Zone of skin (tissue), 1 donor: ENCODE measurements around the genes OR7D2, ZNF562, P2RY11 and FDX2.

DNA sequence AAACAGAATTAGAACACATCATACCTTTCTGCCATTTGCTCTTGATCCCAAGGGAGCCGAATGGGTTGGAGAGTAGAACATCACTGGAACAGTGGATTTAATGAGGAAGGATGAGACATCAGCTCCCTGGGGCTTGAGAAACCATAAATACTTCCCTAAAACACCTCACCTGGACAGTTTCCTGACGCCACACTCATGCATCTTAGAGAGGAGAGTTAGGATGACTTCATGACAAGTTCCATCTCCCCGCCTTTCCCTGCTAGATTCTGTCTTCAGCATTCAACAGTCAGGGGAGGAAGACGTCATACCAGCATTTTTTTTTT is at the start of gene OR7D2:
OR7D2 (plus strand) TSS at position 188 of the 323 bp plus-strand sequence.
- RRBS: no CpG with 5 or more reads among the region's 4 CpGs

GRCh38 chr19:9674764-9675283 is at the start of gene ZNF562:
ZNF562 (minus strand) TSS chr19:9675100.
- RRBS: 2% methylated on average over 15 of the region's 31 CpGs

- RRBS: no CpG with 5 or more reads among the region's 3 CpGs
These were observed 18.2 kb downstream of the ZNF846 start for GRCh38 chr19:9750317-9750729.

DNA sequence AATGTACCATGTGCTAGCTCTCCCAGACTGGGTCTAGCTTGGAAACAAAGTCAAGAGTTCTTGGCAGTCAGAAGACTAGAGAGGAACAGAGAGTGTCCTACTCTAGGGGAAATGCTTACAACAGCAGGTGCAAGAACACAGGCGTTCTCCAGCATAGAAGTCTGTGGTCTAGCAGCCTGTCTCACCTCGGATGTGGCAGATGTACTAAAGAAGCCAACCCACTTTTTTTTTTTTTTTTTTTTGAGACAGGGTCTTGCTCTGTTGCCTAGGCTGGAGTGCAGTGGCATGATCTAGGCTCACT is 31.1 kb downstream of the PIN1 start:
- RRBS: no CpG with 5 or more reads among the region's 2 CpGs

GRCh38 chr19:10090719-10091516 is 4.8 kb downstream of the SHFL start:
- RRBS: 89% methylated on average over 6 of the region's 18 CpGs

GRCh38 chr19:10105507-10105819 is 699 bp upstream of the PPAN start:
- RRBS: no CpG with 5 or more reads among the region's 4 CpGs

GRCh38 chr19:10109542-10110034 is 1.9 kb upstream of the P2RY11 start:
- RRBS: no CpG with 5 or more reads among the region's 21 CpGs

DNA sequence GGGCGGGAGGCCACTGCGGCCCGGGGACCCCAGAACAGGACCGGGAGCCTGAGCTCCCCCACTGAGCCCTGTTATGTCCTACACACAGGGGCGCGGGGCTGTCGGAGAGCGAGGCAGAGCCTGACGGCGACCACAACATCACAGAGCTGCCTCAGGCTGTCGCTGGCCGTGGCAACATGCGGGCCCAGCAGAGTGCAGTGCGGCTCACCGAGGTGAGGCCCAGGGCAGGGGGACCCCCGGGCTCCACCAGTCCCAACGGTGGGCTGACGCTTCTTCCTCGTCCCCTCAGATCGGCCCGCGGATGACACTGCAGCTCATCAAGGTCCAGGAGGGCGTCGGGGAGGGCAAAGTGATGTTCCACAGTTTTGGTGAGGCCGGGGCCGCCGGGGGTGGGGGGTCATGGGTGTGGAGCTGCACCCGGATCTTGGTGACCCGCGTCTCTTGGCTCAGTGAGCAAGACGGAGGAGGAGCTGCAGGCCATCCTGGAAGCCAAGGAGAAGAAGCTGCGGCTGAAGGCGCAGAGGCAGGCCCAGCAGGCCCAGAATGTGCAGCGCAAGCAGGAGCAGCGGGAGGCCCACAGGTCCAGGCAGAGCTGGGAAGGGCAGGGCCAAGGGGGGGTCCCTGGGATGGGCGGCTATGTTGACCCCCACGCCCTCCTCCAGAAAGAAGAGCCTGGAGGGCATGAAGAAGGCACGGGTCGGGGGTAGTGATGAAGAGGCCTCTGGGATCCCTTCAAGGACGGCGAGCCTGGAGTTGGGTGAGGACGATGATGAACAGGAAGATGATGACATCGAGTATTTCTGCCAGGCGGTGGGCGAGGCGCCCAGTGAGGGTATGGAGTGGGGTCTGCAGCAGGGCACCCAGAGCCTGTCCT is 1.2 kb upstream of the P2RY11 start:
- RRBS: no CpG with 5 or more reads among the region's 46 CpGs

DNA sequence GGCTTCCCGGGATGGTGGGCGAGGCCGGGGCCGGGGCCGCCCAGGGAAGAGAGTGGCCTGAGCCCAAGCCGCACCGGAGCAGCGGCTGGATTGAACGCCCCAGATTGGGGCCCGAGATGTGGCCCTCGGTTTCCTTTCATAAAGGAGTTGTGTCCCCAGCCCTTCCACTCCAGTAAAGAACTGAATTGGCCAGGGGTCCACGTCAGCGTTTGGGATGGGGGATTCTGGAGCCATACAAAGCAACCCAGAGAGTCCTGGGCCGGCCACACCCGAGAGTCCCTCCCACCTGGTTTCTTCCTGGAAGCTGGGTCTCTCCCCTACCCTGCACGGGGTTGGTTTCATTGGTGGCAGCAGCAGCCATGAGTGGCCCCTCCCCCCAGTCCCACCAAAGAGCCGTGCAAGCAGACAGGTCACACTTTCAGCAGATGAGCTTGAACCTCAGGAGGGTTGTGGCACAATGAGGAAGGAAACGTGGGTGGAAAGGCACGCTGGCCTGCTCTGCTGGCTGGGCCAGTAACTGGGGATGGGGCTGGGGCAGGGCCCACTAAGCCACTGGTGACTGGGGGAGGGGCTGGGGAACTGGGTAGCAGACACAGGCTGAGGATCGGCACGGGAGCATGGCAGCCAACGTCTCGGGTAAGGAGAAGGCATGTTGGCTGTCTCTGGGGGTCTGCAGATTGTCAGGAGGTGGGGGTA is at the start of gene P2RY11:
P2RY11 (plus strand) TSS at position 589 of the 696 bp plus-strand sequence.
- RRBS: 82% methylated on average over 4 of the region's 23 CpGs

DNA sequence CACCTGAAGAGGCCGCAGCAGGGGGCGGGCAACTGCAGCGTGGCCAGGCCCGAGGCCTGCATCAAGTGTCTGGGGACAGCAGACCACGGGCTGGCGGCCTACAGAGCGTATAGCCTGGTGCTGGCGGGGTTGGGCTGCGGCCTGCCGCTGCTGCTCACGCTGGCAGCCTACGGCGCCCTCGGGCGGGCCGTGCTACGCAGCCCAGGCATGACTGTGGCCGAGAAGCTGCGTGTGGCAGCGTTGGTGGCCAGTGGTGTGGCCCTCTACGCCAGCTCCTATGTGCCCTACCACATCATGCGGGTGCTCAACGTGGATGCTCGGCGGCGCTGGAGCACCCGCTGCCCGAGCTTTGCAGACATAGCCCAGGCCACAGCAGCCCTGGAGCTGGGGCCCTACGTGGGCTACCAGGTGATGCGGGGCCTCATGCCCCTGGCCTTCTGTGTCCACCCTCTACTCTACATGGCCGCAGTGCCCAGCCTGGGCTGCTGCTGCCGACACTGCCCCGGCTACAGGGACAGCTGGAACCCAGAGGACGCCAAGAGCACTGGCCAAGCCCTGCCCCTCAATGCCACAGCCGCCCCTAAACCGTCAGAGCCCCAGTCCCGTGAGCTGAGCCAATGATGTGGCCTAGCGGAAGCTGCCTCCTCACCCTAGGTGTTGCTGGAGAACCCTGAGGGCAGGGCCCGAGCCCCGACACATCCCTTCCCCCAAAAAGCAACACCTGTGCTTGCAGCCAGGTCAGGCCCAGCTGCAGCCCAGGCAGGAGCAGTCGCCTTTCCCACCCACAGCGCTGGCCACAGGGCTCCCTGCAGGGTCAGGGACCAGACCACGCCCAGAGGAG is 2.8 kb downstream of the P2RY11 start:
- RRBS: no CpG with 5 or more reads among the region's 43 CpGs

GRCh38 chr19:10142773-10143327 is 23.2 kb upstream of the EIF3G start:
- RRBS: no CpG with 5 or more reads among the region's 12 CpGs

DNA sequence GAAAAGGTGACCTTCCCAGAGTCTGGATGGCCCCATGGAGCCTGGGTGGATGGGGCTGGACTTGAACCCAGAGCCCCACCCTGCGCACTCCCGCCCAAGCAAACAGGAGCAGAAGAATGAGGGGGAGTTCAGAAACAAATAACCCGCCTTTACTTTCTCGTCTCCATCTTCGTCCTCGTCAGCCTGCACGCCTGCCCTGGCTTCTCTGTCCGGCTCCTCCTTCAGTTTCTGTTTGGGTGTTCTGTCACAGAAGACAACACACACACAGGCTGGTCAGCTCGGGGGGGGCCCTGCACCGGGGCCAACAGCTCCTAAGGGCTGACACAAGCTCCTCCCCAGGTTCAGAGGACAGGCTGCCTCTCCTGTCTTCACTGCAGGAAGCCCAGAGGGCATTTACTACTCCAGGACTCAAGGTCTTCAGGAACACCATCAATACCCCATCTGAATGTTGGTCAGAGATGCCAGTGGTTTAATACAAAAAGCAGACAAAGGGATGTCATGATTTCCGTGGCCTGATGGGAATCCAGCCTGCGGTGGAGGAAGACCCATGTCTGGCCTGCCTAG is 28.2 kb downstream of the DNMT1 start:
- RRBS: 86% methylated on average over 3 of the region's 12 CpGs

DNA sequence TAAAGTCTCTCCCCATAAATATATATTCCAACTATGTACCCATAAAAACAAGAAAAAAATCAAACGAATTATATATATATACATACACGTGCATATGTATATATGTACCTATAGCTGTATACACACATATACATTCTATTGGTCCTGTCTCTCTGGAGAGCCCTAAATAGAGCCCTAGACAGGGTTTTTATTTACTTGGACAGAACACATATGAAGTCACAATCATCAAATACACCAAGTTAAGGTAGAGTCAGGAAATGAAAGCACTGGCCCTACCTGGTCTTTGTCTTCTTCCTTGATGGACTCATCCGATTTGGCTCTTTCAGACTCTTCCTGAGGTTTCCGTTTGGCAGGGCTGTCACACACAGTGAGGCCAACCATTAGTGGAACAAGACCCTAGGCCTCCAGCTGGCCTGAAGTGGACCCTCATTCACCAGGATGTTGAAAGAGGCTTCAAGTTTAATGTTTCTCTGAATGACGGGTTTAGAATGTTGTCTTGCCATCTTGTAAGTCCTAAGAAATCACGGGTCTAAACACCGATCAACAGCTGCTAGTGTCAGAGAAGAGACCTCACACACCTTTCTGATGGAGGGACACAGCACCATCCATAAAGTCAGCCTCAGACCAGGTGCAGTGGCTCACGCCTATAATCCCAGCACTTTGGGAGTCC is 19.4 kb downstream of the DNMT1 start:
- RRBS: no CpG with 5 or more reads among the region's 8 CpGs

- RRBS: 79% methylated on average over 2 of the region's 34 CpGs
These were observed 2.7 kb upstream of the ICAM4 start for GRCh38 chr19:10283757-10284682.

GRCh38 chr19:10287487-10287765 is 671 bp downstream of the ICAM4 start:
- RRBS: 26% methylated on average over 9 of the region's 19 CpGs

DNA sequence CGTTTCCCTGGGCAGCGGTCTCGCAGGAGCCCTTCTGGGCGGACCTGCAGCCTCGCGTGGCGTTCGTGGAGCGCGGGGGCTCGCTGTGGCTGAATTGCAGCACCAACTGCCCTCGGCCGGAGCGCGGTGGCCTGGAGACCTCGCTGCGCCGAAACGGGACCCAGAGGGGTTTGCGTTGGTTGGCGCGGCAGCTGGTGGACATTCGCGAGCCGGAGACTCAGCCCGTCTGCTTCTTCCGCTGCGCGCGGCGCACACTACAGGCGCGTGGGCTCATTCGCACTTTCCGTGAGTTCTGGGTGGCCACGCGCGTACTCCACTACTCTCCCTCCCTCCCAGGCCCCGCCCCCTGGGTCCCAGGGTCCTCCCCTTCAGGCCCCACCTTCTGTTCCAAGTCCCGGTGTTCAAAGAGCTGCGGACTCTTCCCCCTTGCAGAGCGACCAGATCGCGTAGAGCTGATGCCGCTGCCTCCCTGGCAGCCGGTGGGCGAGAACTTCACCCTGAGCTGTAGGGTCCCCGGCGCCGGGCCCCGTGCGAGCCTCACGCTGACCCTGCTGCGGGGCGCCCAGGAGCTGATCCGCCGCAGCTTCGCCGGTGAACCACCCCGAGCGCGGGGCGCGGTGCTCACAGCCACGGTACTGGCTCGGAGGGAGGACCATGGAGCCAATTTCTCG is 1.4 kb downstream of the ICAM5 start:
- RRBS: 2% methylated on average over 29 of the region's 67 CpGs

- RRBS: 1% methylated on average over 19 of the region's 57 CpGs
These were observed at the start of gene FDX2 for GRCh38 chr19:10315346-10316357. FDX2 (minus strand) TSS chr19:10316015.

DNA sequence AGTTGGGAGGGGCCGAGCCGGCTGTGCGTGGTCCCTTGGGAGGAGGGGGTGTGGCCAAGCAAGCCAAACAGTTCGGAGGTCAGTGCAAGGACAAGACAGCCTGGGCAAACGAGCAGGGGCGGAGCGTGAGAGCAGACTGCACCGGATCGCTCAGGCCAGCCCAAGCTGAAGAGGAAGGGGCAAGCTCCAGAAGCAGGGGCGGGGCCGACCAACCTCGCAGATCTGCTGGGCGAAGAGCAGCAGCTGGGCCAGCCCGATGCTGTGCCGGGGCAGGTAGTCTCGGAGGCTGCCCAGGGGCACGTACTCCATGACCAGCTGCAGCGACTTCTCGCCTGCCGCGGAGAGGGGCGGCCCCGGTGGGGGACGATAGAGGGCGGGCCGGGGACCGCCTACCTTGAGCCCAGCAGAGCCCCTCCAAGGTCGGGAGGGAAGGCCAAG is 13.9 kb upstream of the ICAM3 start:
- RRBS: 76% methylated on average over 18 of the region's 28 CpGs

DNA sequence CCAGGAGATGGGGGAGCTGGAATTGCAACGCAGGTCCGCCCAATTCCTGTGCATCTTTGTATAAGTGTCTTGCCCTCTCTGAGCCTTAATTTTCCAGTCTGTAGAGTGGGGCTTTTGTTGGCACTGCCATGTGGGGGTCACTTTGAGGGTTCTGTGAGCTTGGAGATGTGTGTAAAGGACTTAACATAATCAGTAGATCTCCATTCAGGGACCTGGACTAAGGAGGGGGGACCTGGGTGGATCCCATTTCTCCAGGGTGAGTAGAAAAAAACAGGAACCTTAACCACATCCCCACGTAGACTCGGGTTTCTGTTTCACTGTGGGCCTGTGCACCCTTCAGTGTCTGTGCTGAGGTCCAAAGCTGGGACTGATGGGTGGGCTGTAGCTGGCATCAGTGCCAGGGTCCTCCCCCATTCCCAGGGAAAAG is 3.2 kb downstream of the PDE4A start:
- RRBS: no CpG with 5 or more reads among the region's 4 CpGs

GRCh38 chr19:10431710-10432693 is 11.7 kb downstream of the PDE4A start:
- RRBS: 4% methylated on average over 39 of the region's 77 CpGs